Hematopoietic multipotent progenitor cell (in vitro differentiated cells): ENCODE data around the genes PLXNA2 and IRF6.

DNA sequence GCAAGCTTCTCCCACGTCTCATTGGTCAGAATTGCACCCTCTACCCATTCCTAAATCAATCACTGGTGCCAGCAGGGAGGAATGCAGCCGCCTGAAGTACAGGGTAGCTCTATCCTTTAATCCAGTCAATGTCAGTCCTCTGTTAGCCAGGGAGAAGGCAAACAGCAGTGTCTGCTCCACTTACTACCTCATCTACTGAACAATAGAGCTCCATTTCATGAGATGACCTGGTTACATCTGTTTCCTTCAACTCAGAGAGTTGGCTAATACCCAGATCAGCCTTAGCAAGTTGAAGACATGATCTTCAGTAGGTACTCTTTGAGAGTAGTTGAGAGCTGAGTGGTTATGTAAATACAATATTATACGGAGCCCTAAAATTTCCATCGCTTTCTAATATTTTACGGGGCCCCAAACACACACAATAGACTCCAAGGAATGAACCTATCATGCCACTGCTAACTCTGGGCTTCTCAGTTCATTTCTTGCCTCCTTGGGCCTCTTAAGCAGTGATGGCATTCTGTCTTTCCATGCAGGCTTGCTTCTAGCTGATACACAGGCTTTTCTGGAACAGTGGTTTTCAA, 46.1 kb upstream of the CD34 start:
- CAGE, long polyA plus RNA = no peak

DNA sequence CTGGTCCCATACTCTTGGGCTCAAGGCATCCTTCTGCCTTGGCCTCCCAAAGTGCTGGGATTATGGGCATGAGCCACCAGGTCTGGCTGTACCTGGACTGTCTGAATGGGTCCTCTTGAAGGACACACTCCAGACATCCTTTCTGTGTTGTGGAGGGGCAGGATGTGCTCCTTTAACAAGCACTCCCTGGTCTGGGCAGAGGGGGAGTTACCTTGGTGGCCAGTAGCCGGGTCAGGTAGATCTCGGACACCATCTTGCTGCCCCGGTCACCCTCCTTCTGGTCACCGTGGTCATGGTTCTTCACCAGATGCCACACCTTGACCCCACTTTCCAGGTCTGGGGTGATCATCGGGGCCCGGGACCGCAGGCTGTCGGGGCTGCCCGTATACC, 122.2 kb upstream of the CD34 start:
- CAGE, long polyA plus RNA = no peak

GRCh38 chr1:208153888-208154425, 90.2 kb downstream of the PLXNA2 start:
- CAGE, long polyA plus RNA = no peak

DNA sequence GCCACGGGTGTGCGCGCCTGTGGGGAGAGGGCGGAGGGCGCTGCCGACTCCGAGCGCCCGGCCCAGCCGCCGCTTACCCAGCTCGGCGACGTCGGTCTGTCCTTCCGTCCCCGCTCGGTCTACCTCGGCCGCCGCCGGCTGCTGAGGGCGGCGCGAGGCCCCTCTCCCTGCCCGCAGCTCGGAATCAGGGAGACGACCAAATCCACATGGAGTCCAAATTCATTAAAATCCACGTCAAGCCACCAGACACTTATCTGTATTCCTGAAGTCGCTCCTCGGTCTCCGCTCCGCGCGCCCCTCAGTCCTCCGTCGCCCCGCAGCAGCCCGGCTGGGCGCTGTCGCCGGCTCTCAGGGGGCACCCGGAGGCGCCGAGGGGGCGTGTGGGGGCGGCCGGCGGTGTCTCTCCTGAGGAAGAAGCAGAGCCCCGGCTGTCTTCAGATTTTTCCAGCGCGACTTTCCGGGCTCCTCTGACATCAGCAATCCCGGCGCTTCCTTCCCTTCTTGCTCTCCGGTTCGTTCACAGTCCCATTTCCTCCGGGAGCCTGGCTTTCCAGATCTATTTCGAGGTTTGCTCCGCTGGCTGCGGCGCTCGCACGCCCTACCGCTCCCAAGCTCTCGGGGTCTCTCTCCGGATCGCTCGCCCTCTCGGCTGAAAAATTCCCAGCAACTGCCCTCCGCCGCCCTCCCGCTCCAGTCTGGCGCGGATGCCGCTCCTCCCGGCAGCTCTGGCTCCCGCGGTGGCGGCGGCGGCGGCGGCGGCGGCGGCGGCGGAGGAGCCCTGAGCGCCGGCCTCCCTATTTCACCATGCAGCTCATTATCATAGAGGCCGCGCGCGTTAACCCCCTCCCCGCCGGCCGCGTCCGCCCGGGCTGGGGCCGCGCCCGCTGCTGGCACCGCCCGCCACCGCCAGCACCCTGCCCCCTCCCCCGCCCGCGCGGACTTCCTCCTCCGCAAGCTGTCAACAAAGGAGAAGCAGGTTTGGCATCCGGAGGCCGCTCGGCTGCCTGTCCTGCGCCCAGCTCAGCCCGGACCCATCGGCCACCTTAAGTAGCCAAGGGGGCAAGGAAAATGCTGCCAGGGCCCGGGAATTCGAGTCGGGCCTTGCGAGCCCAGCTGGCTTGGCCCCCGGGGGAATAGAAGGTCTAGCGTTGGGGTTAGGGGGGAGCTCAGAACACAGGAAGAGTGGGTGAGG, at the start of gene PLXNA2:
TSS of gene PLXNA2 (minus strand) at position 819 of the 1,192 bp plus-strand sequence.
- CAGE, long polyA plus RNA = no peak

- CAGE, long polyA plus RNA = no peak
Measured at GRCh38 chr1:209103190-209103618, 480.3 kb upstream of the CAMK1G start.

DNA sequence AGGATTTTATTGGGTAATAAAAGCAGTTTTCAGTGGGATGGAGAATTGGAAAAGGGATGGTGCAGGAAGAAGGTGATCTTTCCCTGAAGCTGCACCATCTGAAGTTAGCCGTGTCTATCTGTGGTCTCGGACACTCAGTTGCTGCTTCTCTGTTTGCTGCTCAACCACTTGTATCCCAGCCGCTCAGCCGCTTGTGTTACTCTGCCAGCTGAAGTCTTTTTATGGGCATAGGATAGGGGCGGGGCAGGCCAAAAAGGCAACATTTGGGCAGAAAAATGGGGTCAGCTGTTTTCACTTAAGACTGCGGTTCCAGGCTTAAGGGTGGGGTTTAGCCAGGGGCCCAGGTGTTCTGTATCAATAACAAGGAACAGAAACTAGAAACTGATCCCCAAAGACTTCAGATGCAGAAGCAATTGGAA, 450.4 kb upstream of the CAMK1G start:
- CAGE, long polyA plus RNA = no peak

- CAGE, long polyA plus RNA = no peak
Measured at GRCh38 chr1:209412209-209412648, 171.3 kb upstream of the CAMK1G start.

DNA sequence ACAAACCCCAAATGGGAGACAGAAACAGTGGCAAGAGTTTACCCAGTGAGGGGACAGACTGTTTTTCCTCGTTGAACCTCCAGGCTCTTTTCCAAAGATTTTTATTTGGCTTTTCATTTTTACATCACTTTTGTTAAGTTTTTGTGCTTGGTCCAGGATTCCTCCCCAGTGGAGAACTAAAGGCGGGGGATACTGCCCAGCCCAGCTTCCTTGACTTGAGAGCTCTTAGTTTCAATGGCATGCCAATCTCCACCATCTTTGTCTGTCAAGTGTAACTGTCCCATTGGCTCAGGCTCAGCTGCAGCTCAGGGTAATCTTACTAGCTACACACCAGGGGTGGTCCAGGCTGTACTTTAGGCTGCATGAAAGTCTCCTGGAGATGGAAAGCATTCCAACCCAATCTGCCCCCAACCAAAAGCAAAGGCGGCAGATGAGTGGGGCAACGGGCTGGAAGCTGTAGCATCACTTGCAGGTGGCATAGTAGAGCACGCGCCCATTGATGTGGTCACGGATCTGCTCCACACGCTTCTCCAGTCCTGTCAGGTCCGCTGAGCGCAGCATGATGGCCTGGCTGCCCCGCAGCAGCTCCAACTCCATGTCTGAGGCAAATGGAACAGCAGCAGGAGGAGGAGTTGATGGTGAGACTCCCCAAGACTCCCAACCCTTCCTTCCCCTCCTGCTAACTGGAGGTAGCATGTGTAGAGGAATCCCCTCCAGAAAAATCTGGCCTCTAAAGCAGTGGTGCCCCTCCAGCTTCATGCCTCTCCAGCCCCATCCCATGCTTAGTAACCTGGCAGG, 31.5 kb downstream of the CAMK1G start:
- CAGE, long polyA plus RNA = no peak

DNA sequence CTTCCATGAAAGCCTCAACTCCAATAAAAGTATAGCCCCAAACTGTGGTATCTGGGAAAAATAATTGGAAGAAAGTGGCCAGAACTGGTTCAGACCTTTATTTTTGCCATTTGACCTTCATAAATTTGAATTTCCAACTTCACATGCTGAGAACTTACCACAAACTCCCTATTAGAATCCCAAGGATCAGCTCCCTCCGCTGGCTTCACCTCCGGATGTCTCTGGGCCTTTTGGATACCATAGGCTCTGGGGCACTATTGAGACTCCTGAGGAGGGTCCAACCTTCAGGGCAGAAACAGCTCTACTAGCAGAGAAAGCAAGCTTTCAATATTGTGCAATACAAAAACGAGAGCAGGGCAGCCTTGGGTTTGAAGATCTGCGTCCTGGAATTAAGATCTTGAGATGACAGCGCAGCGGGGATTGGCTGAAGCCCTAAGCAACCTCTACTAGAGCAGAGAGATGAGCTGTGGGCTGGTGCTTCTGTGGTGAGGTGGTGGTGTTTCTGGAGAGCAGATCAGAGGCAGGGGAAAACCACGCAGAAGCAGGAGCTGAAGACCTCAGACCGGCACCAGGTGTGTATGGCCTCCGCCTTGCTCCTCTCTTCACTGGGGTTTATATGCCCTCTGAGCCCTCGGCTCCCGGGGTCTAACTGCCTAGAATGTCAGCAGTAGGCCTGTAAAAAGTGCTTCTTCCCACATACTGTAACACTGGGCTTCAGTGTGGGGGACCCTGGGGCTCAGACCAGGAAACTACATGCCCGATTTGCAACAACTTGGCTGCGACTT, 12.4 kb downstream of the TRAF3IP3 start:
- CAGE, long polyA plus RNA = start-site peak on the plus strand centred at position 448 of the sequence, 157 bp wide, 137 reads

DNA sequence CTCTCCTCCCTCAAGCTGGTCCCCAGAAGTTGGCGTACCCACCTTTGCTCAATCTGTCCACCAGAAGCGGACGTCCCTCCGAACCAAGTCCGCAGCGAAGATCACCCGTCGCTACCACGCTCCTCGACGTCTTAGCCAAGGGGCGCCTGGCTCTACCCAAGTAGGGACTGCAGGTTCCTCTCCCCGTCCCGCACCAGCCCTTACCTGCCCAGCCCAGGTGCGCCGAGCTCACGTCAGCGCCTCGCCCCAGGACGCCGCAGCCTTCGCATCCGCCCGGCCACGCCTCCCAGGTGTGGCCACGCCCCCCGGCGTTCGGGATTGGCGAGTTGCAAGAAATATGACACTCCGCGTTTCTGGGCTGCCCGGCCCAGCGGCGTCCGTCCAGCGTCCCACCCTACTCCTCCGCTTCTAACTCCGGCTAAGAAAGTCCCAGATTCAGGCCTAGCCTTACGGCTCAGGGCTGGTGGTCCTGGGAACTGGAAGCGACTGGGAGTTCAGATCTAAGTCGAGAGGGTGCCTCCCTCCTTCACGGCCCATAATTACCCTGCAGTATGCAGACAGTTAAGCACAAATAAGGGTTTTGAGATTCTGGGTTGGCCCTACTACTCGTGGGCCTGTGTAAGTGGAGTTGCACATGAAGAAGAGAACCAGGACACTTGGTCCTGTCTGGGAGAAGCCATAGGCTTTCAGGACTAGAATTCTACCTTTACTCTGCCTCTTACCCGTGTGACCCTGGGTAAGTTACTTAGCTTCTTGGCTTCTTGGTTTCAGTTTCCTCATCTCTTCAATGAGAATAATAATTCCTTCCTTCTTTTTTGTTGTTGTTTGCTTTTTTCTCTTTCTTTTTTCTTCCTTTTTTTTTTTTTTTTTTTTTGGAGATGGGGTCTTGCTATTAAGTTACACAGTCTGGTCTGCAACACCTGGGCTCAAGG, at the start of gene IRF6:
TSS of gene IRF6 (minus strand) at position 238 of the 932 bp plus-strand sequence.
- CAGE, long polyA plus RNA = no peak

GRCh38 chr1:209938328-209938931, 413 bp downstream of the SYT14 start:
- CAGE, long polyA plus RNA = no peak

DNA sequence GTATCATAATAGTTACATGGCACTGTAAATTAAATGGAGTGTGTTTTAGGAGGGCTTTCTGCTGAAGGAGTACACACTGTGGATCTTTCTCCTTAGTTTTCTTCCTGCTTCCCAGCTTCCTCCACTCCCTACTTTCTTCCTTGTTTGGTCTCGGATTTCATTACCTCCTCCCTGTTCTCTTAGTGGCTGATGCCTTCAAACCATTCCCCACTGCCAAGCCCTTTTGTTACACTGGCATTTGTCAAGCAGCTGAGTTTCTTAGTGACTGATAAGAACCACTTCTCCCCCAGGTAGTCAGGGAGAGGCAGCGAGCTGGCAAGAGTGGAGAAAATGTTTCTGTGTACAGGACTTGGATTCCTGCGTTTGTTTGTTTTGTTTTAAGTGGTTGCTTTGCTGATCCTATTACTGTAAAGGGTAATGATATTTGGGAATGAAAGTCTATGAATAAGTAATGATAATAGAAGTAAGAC, 10.3 kb upstream of the SERTAD4 start:
- CAGE, long polyA plus RNA = no peak

GRCh38 chr1:210222980-210223713, 9.4 kb upstream of the SERTAD4 start:
- CAGE, long polyA plus RNA = no peak

GRCh38 chr1:210291935-210292990, 36.4 kb upstream of the HHAT start:
- CAGE, long polyA plus RNA = no peak

- CAGE, long polyA plus RNA = no peak
Measured at GRCh38 chr1:210311958-210312377, 16.7 kb upstream of the HHAT start.

- CAGE, long polyA plus RNA = no peak
Measured at GRCh38 chr1:210419300-210419804, 90.7 kb downstream of the HHAT start.

DNA sequence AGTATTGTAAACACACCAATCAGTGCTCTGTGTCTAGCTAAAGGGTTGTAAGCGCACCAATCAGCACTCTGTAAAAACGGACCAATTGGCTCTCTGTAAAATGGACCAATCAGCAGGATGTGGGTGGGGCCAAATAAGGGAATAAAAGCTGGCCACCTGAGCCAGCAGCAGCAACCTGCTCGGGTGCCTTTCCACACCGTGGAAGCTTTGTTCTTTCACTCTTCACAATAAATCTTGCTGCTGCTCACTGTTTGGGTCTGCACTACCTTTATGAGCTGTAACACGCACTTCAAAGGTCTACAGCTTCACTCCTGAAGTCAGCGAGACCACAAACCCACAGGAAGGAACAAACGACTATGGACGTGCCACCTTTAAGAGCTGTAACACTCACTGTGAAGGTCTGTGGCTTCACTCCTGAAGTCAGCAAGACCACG, 30.2 kb upstream of the RCOR3 start:
- CAGE, long polyA plus RNA = no peak

DNA sequence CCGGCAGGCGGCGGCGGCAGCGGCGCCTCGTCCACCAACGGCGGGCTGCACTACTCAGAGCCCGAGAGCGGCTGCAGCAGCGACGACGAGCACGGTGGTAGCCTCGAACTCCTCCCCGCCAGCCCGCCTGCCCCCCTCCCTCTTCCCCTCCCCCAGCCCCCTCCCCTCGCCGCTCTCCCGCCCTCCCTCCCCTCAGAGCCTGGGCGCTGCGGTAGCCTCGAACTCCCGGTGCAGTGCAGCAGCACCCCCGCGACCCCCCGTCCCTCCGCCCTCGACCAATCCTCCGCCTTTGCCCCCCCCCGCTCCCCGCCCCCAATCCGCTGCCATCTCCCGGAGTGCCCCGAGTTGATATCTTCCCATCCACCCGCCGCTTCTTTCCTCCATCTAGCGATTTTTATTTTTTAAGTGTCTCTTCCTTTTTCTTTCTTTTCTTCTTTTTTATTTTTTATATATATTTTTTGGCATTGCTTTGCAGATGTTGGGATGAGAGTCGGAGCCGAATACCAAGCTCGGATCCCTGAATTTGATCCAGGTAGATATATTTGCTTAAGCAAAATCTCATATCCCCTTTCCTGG, 555 bp downstream of the RCOR3 start:
- CAGE, long polyA plus RNA = no peak

DNA sequence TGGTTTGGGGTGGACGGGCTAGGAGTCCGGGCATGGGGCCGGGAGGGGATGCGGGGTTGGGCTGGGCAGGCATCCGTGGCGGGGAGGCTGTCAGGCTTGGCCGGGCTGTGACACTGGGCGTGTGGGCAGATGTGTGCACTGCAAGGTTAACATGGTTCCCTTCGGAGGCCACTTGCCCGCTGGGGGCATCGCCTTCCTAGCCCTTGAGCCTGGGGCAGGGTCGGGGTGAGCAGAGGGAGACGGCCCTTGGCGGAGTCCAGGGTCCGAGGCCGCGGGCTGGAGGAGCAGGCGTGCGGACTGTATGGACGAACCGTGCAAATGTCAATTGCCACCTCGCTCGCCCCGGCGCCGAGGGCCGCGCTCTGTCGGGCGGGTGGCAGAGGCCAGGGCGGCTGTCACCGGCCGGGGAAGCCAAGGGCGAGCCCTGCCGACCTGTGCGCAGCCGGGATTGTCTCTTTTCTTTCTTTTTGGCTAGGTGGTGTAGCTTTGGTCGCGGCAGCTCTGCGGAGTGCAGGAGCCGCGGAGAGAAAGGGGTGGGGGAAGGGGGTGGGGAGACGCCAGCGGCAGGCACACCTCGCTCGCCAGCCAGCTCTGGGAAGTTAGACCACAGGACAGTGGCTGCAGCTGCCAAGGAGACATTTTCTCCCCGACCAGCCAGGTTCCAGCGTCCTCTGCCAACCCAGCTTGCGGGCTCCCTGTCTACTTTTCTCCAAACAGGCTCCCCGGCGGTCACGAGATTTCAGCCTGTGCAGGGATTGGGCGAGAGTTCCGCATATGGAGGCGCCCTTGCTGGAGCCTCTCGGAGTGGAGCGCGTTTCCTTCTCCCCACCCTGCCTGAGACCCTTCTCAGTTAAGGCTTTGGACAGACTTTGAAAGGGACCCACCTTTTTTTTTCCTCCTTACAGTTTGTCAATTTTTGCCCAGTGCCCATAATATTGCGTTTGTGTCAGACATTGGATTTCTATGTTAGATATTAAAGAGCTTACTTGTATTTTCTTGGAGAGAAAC, 1.4 kb downstream of the RCOR3 start:
- CAGE, long polyA plus RNA = no peak

- CAGE, long polyA plus RNA = no peak
Measured at GRCh38 chr1:211336195-211336754, 9.6 kb downstream of the TRAF5 start.